T47D (cell line): ENCODE measurements around a stretch of chr6.

GRCh38 chr6:15520054-15520366 lies 142.8 kb downstream of the DTNBP1 start:
- RRBS = no CpG with 5 or more reads among the region's 10 CpGs

DNA sequence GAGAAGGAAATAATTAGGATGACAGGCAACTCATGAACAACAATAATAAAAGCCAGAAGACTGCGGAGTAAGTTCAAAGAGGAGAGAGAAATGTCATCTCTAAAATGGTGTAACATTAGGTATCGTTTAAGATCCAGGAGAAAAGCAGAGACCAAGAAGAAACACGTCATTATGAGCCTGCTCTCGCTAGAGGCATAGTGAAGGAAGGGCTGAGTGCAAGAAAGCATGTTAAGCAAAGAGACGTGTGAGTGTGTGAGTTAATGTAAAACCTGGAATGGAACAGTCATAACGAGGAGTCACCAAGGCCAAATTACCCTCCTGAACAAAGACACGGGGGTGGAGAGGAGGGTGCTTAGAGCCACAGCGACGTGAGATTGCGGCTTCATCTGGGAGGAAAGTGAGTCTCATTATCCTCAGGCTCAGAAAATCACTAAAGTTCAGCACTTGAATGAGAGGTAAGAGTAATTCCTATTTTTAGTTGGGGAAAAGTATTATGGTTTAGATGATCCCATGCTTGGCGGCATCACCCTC lies 136.7 kb downstream of the DTNBP1 start:
- RRBS = no CpG with 5 or more reads among the region's 11 CpGs

DNA sequence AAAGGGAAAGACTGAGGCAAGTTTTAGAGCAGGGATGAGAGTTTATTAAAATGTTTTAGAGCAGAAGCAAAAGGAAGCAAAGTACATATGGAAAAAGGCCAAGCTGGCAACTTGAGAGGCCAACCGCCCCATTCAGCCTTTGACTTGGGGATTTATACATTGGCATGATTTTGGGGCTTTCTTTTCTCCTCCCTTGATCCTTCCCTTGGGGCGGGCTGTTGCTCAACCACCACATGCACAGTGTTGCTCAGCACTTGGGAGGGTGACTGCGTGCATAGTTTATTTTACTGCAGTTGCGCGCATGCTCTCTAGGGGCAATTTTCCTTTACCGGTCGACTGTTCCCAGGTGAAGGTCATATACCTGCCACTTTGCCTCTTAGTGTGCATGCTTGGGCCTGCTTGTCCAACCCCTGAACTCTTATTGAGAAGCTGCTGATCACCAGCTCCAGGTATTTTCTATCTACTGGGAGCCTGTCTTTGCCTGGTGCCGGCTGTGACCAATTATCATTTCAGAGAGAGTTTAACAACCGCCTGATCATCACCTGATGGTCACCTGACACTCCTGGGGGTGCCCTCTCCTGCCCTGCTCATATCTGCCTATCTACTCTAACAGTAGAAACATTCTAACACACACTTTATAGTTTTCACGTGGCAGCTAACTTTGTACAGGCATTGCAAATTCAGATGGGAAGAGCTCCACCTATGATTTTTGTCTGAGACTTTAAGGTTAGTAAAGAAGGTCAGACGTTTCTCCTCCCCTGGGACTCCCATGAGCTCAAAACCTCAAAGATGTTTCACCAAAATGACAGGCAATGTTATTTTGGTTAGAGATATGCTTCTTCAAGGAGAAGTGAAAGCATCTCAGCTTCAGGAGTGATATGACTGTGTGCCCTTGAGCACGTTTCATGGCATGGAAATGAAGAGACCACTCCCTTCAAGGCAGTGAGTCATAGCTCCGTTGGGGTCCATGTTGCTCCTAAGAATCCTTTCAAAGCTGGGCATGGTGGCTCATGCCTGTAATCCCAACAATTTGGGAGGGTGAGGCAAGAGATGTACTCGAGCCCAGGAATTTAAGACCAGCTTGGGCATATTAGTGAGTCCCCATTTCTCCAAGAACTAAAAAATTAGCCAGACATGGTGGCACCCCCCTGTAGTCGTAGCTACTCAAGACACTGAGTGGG lies 227.5 kb upstream of the MYLIP start:
- RRBS = no CpG with 5 or more reads among the region's 15 CpGs

- RRBS = no CpG with 5 or more reads among the region's 10 CpGs
Observed at GRCh38 chr6:15905511-15906606, 223.0 kb upstream of the MYLIP start.

DNA sequence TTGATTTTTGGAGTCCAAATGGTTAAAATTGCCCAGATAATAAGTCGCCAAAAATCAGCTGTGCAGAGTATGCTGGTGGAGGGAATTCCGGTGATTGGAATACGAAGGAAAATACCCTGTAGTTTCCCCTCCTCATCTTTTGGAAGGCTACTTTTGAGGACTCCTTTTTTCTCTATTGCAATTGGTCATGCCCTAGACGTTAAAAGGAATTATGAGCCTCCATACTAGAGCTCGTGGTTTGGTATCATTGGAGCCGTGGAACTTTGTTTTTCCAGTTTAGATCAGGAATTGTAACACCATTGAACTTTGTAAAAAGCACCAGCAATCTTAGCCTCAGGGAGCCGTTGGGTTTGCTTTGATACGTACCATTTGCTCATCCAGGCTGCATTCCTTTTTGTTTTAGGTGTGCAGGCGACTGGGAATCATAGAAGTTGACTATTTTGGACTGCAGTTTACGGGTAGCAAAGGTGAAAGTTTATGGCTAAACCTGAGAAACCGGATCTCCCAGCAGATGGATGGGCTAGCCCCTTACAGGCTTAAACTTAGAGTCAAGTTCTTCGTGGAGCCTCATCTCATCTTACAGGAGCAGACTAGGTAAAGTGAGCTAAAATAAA lies 1.4 kb downstream of the MYLIP start:
- RRBS = no CpG with 5 or more reads among the region's 12 CpGs

- RRBS = no CpG with 5 or more reads among the region's 4 CpGs
Observed at GRCh38 chr6:16235578-16236189, 2.7 kb upstream of the GMPR start.

- RRBS = 8% methylated on average over 6 of the region's 41 CpGs
Observed at GRCh38 chr6:16238930-16240111, 934 bp downstream of the GMPR start.

- RRBS = no CpG with 5 or more reads among the region's 17 CpGs
Observed at GRCh38 chr6:16257902-16259127, 19.9 kb downstream of the GMPR start.

DNA sequence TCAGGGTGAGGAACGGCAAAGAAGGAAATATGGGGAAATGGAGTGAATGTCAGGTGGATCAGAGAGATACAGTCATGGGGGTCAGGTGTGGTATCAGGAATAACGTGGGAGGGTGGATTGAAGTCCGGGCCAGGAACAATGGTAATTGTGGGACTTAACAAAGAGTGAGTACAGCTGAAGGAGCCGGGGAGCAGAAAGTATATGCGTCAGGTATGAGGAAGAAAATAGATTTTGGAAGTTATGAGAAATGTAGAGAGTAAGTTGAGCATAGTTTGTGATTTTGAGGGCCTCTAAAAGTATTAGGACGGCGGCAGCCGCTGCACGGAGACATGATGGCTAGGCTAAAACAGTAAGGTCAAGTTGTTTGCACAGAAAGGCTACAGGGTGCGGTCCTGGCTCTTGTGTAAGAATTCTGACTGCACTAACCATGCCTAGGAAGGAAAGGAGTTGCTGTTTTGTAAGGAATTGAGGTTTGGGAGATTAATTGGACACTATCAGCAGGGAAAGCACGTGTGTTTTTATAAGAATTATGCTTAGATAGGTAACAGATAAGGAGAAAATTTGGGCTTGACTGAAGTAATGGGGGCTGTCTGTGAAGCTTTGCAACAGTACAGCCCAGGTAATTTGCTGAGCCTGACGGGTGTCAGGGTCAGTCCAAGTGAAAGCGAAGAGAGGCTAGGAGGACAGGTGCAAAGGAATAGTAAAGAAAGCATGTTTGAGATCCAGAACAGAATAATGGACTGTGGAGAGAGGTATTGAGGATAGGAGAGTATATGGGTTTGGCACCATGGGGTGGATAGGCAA lies 22.6 kb downstream of the GMPR start:
- RRBS = no CpG with 5 or more reads among the region's 13 CpGs

DNA sequence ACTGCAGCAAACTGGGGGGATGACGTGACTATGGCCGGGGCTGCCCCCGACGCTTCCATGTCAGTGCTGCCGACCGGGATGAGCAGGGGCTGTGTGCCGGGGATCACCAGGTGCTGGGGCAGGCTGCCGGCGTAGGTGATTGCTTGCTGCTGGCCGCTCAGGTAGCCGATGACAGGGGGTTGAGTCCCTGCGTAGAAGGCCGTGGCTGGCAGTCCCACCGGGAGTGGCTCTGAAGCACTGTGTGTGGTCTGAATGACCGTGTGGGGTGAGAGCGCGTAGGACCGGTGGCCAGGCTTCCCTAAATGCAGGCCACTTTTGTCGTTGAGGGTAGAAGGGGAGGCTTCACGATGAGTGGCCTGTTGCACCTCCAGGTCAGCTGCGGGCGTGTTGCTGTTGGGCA lies 88.4 kb downstream of the GMPR start:
- RRBS = 97% methylated on average over 13 of the region's 22 CpGs

DNA sequence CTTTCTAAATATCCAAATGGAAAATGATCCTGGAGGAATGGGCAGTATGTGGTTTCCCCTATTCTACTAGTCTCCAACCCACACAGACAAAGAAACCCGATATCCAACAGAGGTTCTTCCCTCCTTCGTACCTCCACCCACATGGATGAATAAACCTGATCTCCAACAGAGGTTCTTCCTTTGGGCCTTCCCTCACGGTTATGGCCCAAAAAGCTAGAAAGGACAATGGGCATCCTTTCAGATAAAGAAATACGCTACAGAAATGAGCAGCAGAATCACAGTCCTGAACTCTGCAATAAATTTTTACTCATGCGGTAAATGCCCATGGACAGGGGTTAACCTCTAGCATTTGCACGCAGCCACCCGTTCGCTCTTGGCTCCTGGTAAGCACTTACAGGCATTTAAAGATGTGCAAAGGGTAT lies 130.8 kb downstream of the GMPR start:
- RRBS = no CpG with 5 or more reads among the region's 8 CpGs

DNA sequence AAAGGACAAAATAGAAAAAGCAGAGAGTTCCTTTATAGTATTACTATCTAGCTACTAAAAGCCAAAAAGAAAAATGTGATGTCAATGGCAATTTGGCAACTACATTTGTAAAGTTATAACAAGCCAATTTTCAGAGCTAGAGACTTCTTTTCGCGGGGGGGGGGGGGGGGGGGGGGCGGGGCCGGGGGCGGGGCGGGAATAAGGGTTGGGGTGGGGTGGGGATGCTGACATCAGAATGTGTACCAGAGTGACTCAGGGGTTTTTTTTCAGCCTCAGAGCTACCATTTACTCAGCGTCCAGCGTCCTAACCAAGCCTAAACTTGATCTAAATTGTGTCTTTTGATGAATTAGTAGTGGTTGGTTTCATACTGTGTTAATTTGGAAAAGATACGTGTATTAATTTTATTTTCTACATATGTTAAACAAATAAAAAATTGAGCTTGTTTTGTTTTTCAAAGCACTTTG lies 200.8 kb downstream of the GMPR start:
- RRBS = no CpG with 5 or more reads among the region's 9 CpGs

- RRBS = no CpG with 5 or more reads among the region's 10 CpGs
Observed at GRCh38 chr6:16462616-16463658, 224.6 kb downstream of the GMPR start.

DNA sequence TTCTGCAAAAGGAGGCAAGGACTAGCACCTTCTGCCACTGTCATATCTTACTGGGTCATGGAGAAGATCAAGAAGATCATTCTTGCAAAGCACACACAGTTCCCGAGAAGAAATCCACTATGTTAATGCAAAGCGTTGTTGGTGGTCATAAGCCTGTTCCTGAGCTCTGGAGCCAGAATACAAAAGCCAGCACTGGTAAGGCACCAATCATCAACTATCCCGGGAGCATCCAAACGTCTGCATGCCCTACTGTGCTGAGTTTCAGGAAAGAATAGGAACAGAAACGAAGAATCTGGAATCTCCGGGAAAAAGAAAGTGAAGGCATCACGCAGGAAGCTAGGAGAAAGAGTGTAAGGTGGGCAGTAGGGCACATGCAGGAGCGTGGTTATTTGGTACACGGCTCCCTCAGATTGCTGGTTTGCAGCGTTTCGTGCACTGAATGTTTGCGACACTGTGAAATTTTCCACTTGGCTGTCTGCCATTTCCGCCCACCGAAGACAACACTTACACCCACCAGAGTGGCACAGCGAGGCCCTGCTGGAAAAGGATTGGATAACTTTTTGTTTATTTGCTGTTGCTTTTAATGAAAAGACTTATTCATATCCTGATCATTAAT lies 248.1 kb downstream of the GMPR start:
- RRBS = 81% methylated on average over 4 of the region's 15 CpGs

DNA sequence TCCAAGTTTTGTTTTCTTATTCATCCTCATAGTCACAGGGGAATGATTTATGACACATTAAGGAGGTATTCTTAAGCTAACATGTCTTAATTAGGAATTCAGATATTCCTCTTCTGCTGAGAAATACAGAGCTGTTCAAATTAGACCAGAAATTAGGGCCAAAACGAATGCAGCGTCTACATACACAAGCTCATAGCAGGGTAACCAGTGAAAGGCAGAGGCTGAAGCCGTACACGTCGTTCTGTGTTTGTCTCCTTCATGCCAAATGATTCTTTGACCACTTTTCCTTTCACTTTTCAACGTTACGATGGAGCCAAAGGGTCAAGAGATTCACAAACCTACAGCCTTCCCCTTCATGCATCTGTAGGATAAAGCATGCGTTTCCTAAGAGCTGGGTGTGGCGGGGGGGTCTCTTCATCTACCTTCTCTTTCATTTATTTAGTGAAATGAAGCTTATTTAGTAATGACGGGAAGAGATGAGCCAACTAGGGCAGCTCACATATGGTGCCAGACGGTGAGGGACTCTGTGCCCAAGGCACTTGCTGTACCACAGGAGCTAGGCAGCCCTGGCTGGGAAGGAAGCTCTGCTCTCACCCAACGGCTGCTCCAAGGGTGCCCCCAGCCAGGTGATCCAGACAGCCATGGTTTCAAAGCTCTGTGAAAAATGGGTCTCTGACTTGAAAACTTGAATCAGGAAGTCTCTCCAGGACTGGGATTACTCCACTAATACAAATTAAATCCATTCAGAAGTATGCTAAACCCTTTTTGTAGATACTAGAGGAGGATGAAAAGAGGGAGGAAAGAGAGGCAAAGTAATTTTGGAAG lies 178.0 kb downstream of the ATXN1 start:
- RRBS = no CpG with 5 or more reads among the region's 12 CpGs

- RRBS = no CpG with 5 or more reads among the region's 16 CpGs
Observed at GRCh38 chr6:16635569-16636695, 125.3 kb downstream of the ATXN1 start.

- RRBS = no CpG with 5 or more reads among the region's 4 CpGs
Observed at GRCh38 chr6:16654634-16655194, 106.5 kb downstream of the ATXN1 start.

DNA sequence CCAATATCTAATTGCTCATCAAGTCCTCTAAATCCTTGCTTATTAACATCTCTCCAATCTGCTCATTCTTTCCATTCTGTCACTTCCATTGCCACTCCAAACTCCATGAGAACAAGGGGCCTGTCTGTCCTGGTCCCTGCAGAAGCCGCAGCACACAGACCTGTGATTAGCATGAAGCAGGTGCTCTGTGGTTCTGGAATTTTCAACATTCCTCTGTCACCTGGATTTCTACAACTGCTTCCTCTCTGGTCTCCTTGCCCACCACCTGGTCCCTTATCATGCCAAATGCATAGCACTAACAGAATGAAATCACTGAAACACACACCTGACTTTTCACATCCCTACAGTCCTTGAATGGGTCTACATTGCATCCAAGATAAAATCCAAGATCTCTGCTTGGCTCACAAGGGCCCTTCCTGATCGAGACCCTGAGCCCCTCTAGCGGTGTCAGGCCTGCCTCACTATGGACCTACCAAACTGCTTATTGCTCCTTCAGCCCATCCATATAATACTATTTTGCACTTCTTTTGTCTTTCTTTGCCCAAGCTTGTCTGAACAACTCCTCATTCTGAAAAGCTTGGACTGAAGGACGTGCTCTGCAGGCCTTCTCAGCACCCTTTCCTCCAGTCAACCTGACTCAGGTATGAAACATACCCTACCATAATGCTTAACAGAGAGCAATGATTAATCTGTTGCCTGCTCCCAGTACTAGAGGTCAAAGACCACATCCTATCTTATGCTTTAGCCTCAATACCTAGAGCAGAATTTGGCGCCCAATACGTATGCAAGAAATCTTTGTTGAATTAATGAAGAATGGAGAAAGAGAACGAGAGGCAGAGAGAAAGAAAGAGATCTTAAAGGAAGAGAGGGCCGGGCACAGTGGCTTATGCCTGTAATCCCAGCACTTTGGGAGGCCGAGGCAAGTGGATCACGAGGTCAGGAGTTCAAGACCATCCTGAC lies 55.4 kb downstream of the ATXN1 start:
- RRBS = no CpG with 5 or more reads among the region's 10 CpGs

DNA sequence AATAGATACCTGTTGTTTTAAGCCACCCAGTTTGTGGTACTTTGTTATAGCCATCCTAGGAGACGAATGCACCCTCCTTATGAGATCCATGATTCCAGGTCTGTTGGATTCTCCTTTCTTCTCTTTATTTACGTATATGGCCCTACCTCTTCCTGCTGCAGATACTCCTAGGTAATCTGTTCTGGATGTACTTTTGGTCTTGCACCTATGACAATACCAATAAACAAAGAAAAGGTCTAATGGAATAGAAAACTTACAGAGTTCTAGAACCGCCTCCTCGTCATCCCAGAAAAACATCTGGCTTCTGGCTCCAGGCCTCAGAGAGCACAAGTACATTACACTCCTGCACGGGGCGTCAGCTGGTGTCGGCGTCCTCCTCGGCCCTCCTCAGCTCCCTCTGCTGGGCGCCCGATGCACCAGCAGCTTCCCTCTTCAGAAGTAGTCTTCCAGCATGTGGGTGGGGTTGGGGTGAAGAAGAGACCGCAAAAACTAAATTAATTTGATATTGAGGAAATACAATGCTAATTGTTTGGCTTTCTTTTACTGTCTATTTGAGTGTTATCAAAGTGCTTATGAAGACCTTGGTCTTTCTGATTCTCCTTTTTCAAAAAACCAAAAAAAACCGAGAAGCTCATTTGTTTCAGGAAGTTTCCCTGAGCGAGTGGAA lies 9.6 kb upstream of the ATXN1 start:
- RRBS = no CpG with 5 or more reads among the region's 14 CpGs